ENCODE results near the gene VPS41.

GRCh38 chr7:36947425-36948335 is 223.4 kb upstream of the AOAH start:
- PRO-cap, result no peak

DNA sequence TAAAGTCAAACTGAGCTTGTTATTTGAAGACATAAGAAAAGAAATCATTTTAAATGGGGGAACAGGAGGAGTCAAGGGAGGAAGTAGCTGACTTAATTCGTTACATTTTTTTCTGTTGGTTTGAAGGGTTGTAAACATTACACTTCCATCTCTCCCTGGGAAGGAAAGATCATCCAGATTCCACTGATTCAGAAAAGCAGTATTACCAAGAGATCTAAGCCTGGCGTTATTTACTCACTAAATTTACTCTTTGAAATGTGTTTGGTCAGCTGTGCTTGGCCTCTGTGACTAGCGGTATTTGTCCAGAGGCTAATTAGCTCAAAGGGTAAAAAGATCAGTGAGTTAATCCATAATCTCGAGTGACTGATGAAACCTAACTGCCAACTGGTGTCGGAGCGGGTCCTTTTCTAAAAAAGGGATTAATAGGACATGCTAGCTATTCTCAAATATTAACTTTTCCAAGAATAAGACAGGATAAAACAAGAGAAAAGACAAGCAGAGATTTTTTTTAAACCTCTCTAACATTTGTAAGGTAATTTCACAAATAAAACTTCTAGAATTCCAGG is 247.2 kb upstream of the AOAH start:
- PRO-cap, result no peak

- PRO-cap, result no peak
These were observed 270.4 kb upstream of the AOAH start for GRCh38 chr7:36994534-36995294.

DNA sequence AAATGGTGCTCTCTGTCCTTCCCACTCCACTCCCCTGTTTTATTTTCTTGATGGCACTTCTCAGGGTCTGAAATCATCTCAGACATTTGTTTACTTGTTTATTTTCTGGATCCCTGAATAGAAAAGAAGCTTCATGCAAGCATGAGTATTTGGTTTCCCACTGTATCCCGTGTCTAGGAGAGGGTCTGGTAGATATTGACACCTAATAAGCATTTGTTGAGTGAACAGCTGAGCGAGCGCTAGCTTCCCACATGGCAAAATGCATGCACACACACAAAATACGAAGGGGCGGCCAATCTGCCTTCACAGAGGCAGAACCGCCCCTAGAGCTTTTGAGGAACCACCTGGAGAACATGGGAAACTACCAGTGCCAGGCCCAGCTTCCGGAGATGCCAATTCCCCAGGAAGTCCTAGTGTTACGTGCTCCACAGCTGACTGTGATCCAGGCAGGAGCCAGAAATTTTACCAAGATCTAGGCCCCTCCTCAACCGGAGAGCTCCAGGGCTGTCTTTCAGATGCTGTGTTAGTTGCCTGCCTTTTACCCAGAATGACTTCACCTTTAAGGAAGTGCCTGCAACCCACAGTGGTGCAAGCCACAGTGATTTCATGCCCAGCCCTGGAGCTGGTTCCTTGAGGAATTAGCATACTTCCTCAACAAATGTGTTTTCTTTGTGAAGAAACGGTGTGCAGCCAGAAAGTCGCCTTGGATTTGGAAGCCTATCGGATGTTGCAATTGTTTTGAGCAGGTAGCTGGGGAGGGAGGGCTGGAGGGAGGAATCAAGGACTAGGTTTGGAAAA is 63.0 kb downstream of the ELMO1 start:
- PRO-cap, result no peak

DNA sequence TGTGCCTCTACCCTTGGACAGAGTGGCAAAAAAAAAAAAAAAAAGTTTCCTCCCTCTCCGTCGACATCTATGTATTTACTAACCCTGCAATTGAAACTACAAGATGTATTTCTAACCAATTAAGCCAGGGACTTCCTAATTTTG is 613 bp upstream of the ELMO1 start:
- PRO-cap, result no peak

GRCh38 chr7:37492123-37492660 is 43.5 kb upstream of the ELMO1 start:
- PRO-cap, result no peak

- PRO-cap, result no peak
These were observed 59.4 kb upstream of the ELMO1 start for GRCh38 chr7:37507987-37508455.

- PRO-cap, result no peak
These were observed 82.6 kb upstream of the ELMO1 start for GRCh38 chr7:37531242-37531687.

DNA sequence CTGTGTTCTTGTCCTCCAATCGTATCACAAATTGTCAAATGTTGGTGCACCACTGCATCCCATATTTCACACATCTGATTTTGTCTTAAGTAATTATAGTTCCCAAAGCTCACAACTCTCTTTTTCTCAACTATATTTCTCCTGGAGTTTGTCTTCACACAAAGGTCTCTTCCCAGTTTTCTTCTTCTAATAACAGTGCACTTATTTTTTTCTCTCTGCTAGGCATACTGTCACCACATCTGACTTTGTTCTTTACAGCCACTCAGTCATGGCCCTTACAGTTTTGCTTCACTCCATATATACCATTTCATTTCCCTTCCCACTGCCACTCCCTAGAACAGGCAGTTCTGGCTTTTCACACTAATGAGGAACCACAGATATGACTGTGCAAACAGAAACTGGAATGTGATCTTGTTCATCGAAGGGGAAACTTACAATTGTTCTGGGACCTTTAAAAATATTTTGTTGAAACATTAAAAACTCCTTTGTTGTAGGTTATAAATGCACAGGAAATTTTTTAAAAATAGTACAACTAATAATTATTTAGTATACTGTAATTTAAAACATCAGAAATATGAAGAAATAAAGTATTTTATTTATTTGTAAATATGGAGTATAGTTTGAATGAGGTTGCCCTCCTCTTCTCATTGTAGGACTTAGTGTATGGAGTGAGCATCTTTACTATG is 67.3 kb downstream of the EPDR1 start:
- PRO-cap, result no peak

DNA sequence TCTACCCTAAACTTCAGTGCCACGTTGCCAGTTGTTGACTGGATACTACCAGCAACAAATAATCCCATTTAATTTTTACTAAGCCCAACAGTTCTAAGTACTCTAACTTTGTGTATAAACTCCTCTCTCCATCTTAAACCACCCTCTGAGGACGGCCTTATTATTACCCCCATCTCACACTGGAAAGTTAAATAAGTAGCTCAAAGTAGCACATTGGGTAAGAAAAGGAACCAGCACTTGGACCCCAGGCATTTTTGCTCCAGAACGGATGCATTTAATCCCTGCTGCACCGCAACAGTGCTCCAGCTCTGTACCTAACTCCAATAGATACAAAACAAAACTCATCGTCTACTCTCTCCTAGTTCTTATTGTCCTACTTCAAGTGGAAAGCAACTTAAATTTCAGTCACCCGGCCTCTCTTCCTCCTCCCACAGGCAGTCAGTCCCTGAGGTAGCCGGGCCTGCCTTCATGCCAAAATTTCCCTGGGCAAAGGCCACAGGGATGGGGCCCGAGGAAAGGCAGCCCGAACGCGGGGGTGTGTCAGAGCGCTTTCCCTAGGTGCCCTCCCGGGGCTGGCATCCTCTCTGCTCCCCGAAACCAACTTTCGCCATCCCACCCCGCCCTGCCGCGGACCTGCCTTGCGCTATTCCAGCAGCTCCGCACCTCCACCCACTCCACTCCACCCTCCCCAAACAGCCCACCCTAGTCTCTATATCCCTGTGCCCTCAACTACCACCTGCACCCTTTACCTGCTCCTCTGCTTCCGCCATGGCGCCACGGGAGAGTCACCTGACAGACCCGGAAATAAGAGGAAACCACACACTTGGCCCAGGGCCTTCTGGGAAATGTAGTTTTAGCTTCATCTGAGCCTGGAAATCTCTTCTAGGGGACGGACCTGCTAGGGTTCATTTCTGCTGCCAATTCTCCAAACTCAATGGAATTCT is at the start of gene VPS41:
Gene VPS41 (minus strand): TSS at position 787 of the 944 bp plus-strand sequence.
- PRO-cap, result unidirectional peak, minus-strand start at position 778 of the sequence

GRCh38 chr7:39622246-39622759 is 1.1 kb upstream of the RALA start:
- PRO-cap, result no peak

DNA sequence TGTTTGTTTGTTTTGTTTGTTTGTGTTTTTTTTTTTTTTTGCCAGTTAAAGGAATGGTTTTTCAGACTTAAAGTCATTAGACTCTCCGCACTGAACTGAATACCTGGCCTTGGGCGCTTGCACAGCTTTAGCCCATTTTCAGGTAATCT is 788 bp downstream of the RALA start:
- PRO-cap, result no peak

DNA sequence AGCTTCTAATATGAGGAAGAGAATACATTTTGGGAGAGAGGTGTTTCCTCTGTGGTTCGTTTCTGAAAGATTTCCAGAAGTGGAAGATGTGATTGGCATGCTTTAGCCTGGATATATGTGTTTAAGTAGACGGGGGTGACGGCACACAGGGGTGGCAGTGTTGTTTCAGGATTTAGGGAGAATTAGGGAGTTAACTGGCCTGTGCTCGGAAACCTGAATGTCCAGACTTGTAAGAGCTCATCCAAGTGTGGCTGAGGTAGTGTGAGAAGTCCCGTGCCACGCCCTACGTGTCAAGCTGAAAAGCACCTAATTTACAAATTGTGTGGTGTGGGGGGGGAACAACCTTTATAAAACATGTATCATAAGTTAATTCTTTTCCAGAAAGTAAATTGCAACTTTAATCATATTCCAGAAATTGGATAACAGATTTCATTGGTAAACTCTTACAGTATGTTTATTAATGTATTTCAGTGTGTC is 1.1 kb downstream of the RALA start:
- PRO-cap, result no peak

DNA sequence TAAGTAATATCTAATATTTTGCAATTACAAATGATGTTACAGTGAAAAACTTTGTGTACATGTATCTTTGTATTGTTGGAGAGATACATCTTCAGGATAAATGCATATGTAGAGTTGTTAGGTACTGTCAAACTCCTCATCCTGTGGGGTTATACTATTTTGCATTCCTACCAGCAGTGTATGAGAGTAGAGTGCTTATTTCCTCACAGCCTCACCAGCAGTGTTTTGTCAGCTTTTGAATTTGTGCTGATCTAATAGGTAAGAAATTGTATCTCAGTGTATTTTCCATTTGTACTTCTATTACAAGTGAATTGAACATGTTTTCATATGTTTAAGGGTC is 5.6 kb downstream of the RALA start:
- PRO-cap, result no peak

DNA sequence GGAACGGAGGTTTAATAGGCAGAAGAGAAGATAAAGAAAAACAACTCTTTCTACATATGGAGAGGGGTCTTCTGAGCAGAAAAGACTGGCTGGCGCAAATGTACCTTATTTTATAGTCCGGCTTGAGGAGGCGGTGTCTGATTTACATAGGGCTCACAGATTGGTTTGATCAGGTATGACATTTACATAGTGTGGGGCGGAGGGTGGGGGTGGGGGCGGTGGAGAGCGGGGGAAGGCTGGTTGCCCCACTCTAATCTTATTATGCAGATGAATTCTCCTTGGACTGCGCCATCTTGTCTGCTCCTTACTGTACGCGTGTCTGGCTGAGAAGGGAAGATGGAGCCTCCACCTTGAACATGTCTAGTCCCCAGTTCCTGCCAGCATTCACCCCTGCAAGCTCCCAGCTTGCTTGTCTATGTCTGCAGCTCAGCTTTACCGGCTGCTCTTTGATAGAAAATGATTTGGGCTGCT is 98.7 kb downstream of the RALA start:
- PRO-cap, result no peak

DNA sequence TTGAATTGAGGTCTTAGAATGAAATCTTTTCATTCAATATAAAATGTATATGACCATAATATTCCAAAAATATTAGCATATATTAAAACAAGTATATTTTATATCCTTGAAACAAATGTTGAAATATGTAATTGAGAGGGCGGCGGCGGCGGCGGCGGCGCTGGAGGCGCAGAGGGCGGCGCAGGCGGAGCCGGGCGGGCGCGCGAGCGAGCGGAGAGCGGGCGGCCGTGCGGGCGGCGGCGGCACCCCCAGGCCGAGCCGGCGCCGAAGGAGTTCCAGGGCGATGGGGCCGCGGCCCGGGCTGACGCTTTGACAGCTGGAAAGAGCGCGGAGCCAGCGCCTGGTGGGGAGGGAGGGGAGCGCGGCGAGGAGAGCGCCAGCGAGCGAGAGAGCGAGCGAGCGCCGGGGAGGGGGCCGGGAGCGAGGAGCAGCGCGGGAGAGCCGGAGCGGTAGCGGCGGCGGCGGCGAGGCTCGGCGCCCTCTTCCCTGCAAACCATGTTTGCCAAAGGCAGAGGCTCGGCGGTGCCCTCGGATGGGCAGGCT is 116.9 kb upstream of the CDK13 start:
- PRO-cap, result no peak

GRCh38 chr7:39954749-39955423 is 4.8 kb downstream of the CDK13 start:
- PRO-cap, result no peak

DNA sequence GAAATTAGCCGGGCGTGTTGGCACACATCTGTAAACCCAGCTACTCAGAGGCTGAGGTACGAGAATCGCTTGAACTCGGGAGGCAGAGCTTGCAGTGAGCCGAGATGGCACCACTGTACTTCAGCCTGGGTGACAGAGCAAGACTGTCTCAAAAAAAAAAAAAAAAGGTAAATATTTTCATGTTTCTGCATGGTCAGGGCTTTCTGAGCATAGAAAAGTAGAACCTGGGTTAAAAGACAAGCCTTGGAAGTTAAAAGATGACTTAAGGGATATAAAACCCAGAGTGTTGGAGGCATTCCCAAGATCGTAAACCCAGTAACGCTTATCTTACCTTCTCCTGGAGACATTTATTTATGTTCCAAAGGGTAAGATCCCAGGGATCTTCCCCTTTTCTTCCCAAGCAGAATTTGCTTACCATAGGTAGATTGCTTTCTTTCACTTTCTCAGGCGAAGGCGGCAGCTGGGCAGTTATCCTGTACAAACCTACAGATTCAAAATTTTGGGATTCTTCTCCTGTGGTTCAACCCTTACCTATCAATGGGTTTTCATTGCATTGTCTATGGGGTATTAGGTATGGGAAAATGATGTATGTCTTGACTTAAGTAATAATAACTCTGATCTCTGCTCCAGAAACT is 22.2 kb downstream of the SUGCT start:
- PRO-cap, result no peak

DNA sequence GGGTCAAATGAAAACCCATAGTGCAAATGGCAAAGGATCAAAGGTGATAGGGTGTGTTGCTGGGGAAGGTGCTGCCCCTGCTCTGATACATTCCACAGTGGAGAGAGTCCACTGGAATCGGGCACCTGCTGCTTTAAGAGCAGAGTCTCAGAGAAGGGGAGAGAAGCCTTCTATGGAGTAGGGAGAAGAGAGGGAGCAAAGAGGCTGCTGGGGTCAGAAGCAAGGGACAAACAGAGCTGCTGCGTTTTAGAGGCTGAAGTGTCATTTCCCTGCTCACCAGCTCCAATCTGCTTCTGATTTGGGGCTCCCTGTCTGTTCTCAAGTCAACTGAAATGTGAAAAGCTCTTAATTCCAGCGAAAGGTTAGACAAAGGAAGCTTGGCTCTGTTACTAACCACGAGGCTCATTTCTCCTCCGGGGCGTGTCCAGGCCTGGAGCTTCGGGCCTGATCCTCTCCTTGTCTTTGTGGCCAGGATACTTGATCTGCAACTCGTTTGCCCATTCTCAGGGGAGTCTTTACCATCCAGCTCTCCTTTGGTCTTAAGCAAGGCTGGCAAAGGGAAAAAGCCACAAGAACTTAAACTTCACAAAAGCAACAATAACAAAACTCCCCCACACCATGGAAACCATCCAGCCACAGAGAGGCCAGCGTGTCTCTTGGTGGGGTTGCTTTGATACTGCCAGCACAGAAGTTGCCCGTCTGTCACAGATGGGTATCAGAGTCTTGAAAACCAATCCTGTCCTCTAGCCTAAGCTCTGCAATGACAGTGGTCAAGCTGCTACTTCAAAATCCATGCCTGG is 692.6 kb downstream of the SUGCT start:
- PRO-cap, result no peak

DNA sequence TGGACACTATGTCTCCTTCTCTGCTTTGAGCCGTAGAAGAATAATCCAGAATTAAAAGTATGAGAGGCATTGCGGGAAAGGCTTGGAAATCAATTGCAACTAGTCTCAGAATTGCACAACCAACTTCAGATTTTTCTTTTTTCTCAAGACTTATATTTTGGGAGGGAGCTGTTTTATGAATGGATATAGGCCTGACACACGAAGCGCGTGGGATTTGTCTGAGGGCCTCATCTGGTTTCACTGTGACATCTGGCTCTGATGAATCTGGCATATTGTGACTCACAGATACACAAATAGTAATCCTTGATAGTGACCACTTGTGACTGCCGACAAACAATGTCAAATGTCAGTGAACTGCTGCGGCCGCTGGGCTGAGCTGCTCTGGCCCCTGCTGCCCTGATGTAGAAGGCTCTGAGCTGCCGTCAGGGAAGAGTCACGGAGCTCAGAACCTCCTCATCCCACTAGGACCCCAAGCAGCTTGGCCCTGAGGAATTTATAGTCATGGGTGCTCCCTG is 655.1 kb downstream of the INHBA start:
- PRO-cap, result no peak

Data from left cardiac atrium (tissue), 1 donor.